Non-pigmented ciliary epithelial cell (primary cell): ENCODE results near the genes ITLN2 and DEDD.

- RRBS, result 78% methylated on average over 3 of the region's 14 CpGs
These were observed 6.1 kb upstream of the LY9 start for GRCh38 chr1:160789659-160790543.

DNA sequence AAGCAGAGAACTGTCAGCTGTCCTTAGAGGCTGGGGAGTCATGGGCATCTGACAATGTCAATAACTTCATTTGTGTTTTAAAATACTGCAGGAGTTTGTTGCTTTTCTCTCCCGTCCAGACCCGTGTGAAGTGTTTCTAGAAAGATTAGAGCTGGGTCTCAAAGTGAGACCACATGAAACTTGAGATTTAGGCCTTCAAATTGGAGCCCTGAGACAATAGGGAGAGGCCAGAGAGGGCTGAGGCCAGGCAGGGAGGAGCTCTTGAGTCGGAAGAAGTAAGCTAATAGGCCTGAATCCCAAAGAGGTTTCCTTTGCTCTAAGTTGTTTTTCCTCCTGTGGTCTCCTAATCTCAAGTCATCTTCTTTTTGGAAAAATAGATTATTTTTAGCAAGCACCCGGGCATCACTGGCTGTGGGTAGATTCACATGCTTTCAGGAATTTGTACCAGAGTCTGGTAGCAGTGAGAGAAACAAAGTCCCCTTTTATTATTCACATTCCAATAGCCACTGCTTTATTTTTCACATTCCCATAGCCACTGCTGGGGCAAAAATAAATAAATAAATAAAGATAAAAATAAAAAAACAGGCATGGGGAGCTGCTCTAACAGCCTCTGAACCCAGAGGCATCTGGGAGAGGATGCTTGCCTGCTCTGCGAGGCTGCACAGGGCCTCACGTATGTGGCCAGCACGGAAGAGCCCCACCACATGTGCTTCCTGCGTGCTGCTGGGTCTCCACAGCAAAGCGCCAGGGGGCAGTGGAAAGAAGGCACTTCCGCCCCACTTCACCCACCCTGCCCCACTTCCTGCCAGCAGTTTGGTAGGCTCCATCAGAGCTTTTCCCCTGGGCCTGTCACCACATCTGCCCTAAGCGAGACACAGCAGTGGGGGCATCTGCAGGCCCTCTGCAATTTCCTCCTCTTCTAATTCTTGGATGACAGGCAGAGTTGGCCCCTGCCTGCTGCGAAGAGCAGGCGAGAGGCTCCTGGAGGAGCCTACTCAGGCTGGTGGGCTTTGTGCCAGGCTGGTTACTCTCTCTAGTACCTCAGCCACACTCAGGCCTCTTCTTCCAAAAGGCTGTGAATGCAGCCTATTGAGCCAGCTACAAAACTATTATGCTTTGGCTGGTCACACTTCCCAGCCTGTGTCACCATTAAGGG, 25.4 kb downstream of the CD244 start:
- RRBS, result no CpG with 5 or more reads among the region's 13 CpGs

GRCh38 chr1:160951217-160951880, 3.3 kb downstream of the ITLN2 start:
- RRBS, result no CpG with 5 or more reads among the region's 7 CpGs

DNA sequence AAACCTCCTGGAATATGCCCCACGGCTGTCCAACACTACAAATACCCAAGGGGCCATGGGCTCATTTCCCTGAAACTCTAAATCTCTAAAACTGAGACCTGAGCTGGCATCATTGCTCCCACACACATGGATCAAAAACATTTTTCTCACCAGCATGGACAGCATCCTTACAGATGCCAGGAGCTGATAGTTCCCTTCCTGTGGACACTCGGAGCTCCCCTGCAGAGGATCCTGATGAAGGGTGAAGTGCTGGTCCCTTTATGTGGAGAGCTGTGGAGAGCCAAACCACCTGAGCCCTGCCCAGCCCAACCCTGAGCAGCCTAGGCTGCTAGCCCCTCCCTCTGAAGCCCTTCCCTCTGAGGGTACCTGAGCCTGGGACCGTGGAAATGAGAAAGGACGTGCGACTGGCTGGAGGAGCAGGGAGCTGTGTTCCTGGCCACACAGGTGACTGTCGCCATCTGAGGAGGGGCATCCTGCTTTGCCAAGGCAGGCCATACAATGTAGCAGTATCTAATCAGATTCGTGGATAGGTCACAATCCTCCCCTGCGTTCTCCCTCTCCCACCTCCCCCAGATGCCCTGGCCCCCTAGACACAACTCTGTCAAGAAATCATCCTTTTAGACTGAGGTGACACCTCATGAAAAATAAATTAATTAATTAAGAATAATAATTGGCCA, at the start of gene ITLN2:
TSS of gene ITLN2 (minus strand) at position 233 of the 677 bp plus-strand sequence.
- RRBS, result no CpG with 5 or more reads among the region's 8 CpGs

DNA sequence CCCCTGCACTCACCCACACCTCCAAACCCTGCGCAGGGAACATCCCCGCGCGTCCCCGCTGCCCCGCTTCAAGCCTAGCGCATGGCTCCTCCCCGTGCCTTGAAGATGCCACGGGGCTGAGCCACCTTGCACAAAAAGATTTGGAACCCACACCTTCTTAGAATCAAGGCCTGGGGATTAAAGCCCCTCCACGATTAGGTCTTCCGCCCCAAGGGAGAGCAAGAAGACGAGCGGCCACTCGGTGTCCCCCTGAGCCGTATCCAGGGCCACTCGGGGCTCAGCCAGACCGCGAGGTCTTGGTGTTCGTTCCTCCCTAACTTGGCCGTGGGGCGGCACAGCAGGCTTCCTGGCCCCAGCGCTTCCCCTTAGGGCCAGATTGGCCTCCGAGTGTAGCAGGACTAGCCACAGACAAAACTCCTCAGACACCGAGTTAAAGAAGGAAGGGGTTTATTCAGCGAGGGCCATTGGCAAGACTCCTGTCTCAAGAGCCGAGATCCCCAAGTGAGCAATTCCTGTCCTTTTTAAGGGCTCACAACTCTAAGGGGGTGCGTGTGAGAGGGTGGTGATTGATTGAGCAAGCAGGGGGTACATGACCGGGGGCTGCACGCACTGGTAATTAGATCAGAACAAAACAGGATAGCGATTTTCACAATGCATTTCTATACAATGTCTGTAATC, 27.5 kb upstream of the ITLN2 start:
- RRBS, result no CpG with 5 or more reads among the region's 30 CpGs

DNA sequence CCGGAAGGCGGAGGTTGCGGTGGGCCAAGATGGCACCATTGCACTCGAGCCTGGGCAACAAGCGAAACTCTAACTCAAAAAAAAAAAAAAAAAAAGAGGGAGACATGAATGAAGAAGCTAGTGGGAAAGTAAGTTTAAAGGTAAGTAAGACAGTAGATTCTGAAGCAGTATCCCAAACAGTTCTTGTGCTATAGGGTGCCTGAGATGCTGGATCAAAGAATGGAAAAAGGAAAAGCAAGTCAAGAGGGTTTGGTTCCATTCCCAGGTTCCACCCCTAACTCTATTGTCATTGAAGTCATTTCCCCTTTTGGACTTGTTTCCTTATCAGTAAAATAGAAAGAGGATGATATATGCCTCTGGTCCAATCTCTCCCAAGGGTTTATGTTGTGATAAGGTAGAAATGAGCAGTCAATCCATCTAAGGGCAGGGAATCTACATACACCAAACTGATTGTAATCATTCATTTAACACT, 1.4 kb downstream of the F11R start:
- RRBS, result no CpG with 5 or more reads among the region's 5 CpGs

DNA sequence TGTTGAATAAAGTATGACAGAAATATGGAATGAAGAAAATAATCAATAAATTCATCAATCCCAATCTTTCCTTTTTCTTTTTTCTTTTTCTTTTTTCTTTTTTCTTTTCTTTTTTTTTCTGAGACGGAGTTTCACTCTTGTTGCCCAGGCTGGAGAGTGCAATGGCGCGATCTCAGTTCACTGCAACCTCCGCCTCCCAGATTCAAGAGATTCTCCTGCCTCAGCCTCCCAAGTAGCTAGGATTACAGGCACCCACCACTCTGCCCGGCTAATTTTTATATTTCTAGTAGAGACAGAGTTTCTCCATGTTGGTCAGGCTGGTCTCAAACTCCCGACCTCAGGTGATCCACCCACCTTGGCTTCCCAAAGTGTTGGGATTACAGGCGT, 4.2 kb downstream of the ARHGAP30 start:
- RRBS, result no CpG with 5 or more reads among the region's 7 CpGs

- RRBS, result no CpG with 5 or more reads among the region's 9 CpGs
These were observed 5.8 kb downstream of the NECTIN4 start for GRCh38 chr1:161083329-161084104.

GRCh38 chr1:161123894-161124819, 6.3 kb downstream of the NIT1 start:
- RRBS, result no CpG with 5 or more reads among the region's 26 CpGs

DNA sequence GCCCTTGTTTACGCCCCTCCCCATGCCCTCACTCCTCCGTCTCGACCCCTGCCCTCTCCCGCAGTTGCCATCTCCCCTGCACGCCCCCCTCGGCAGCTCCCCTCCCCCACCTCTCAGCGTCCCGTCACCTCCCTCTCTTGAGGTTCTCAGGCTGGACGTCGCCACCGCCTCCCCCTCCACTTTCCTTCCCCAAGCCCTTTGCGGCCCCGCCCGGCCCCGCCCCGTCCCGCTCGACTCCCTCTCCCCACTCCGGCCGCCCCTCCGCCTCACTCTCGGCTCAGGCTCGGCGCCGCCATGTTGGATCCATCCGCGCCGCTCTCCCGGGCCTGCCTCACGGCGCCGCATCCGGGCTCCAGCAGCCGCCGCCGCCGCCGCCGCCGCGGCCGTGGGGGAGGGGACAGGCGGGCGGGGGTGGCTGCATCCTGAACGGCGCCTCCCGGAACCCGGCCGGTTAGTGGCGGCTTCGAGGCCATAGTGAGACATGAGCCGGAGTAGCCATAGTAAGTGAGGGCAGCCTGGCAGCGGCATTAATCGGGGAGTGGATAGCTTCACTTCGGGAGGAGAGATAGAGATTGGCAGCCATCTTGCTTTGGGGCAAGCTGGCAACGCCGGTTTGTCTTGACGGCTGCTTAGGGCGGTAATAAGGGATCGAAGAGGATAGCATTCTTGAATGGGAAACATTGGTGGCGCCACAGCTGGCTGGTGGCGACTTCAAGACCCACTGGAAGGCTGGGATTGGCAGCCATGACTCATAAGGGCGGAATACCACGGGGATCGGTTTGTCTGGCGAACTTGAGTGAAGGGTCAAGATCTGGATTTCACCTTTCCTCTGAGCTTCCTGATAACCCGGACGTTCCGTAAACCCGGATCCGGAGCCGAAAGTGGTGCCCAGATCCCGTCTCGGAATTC, at the start of gene DEDD:
TSS of gene DEDD (minus strand) at position 387 of the 909 bp plus-strand sequence.
- RRBS, result 1% methylated on average over 27 of the region's 74 CpGs

DNA sequence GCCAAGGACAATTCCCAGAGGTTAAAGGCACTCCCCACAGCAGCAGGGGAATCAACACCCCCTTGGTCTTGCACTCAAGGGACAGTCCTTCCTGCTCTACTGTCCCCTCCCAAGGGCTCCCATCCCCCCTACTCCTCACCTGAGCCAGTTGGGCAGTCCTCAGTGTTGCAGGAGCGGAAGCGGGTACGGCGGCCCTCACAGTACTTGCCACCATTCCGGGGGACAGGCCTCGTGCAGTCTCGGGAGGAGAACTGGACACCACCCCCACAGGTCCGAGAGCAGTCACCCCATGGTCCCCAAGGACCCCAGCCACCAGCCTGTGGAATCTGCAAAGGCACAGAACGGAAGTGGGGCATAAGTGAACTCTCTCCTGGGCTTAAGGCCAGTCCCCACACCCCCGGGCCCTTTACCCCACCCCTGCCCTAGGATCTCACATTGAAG, 5.3 kb downstream of the ADAMTS4 start:
- RRBS, result no CpG with 5 or more reads among the region's 10 CpGs

- RRBS, result no CpG with 5 or more reads among the region's 22 CpGs
These were observed 1.7 kb downstream of the SDHC start for GRCh38 chr1:161315588-161316600.

- RRBS, result no CpG with 5 or more reads among the region's 5 CpGs
These were observed 4.6 kb downstream of the CFAP126 start for GRCh38 chr1:161362950-161363569.

- RRBS, result 3% methylated on average over 10 of the region's 63 CpGs
These were observed 25.1 kb downstream of the FCGR3B start for GRCh38 chr1:161605675-161606382.

DNA sequence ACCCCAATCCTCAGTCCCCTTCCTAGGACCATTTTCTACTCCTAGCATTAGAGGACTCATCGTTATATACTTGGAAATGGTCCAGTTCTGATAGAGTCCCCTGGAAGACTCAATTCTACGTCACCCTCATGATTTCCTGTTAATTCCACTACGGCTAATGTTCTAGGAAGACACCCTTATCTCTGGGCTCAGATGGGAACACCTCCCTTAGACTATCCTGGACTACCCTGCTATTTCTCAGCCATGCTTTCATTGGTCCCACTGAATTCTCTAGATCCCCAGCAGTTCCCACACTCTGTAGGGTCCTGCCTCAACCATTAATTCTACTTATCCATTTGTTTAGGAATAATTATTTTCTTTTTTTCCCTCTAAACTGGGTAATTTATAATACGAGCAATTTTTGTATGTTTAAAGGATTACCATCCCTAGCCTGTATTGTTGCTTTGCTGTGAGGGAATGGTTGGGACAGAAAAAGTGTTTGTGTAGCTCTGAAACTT, 7.2 kb downstream of the FCGR3B start:
- RRBS, result no CpG with 5 or more reads among the region's 4 CpGs

DNA sequence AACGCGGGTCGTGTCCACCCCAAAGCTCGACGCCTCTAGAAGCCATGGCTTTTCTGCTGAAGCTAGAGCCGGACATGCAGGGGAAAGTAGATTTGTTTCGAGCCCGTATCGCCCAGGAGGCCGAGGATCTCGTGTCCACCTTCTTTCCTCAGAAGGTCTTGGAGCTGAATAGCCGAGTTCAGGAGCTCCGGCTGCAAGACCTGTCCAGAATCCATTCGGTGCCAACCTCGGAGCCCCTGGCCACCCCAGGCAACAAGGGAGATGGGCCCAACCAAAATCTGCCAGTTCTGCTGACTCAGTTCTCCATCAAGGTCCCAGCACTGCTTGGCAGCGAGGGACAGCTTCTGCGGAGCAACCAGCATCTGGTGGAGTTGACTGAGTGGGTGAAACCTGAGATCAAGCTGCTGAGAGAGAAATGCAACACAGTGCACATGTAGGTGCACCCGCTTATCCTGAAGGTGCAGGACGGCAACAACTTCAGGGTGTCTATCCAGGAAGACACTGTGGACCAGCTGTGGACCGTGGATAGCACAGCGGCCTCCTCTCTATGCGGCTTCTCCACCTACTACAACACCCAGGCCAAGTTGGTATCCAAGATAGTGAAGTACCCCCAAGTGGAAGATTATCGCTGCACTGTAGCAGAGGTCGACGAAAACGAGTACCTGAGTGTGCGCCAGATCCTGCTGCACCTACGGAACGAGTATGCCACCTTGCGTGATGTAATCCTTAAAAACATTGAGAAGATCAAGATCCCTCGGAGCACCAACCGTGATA, 125.0 kb downstream of the ATF6 start:
- RRBS, result 100% methylated on average over 2 of the region's 32 CpGs

DNA sequence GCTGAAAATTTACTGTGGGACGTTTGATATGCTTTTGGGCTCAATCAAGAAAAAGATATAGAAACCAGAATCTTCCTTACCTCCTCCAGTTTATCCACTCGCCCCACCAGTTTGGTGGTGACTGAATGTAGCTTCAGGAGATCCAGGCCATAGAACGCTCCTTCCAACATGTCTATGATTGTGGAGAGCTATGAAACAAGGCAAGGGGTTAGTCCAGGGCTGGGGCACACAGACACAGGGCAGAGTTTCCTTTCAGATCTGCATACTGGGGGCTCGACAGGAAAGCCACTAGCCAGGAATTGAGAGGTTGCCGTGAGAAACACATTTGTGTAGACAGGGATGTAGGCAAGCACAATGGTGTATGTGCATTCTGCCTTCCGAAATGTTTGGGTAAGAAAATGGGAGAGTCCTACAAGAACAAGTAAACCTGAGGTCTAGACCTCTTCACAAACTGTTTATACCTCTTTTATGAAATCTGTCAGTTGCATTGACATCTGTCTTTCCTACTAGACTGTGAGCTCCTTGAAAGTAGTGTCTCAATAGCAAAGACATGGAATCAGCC, 6.3 kb downstream of the OLFML2B start:
- RRBS, result no CpG with 5 or more reads among the region's 6 CpGs

GRCh38 chr1:162019649-162020556, 3.8 kb downstream of the OLFML2B start:
- RRBS, result no CpG with 5 or more reads among the region's 12 CpGs

DNA sequence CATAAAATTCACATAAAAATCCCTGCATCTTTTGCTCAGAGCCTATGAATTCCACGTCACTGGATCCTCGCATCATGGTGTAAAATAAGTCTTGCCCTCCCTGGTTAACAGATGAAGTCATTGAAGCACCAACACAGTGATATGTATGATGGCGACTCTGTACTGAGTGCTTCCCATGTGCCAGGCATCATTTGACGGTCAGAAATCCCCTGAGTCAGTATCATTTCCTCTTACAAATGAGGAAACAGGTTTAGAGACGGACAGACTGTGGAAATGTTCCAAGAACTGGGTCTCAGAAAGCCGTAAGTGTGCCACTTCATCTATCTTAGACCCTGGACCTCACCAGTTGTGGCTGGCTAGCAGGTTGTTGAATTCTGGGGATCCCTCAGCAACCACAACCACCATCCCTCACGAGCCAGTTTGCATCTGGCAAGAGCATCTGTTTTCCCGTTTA, 5.1 kb upstream of the OLFML2B start:
- RRBS, result no CpG with 5 or more reads among the region's 8 CpGs

GRCh38 chr1:162145970-162146829, 76.7 kb downstream of the NOS1AP start:
- RRBS, result no CpG with 5 or more reads among the region's 5 CpGs